Bronchial epithelial cell (primary cell): ENCODE measurements around the genes NOCT and ELF2.

- RRBS, 2 experiments: no CpG with 5 or more reads among the region's 1 CpG
Observed at GRCh38 chr4:133934440-133934792, 267.2 kb downstream of the PABPC4L start.

DNA sequence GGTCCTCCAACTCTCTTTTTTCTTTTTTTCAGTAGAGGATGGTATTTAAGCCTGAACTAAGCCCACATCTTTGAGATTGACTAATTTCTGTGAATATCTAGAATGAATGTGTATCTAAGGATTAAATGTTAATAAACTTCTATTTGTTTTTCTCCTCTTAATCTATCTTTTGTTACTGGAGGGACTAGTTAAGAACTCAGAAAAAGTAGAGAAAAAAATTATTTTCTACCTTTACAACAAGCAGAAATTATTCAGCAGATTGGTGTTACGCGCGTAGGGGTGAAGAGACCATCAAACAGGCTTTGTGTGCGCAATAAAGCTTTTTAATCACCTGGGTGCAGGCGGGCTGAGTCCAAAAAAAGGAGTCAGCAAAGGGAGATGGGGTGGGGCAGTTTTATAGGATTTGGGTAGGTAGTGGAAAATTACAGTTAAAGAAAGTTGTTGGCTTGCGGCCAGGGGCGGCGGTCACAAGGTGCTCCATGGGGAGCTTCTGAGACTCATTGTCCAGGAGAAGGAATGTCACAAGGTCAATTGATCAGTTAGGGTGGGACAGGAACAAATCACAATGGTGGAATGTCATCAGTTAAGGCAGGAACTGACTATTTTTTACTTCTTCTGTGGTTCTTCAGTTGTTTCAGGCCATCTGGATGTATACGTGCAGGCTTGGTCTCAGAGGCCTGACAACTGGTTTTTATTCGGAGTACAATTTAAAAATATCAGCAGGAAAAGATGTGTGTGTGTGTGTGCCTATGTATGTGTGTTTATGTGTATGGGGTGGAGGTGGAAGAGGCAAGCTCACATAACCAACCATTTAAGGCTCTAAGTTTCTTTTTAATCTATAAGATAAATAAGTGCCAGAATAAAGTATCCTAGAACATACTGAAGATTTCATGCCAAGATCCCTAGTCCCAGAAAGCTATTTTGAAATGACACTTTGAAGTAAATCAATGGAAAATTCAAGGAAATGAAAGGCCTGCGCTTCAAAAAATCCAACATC, 129.2 kb downstream of the SLC7A11 start:
- RRBS, 2 experiments: no CpG with 5 or more reads among the region's 11 CpGs

GRCh38 chr4:138334499-138334872, 92.3 kb upstream of the SLC7A11 start:
- RRBS, 2 experiments: no CpG with 5 or more reads among the region's 6 CpGs

DNA sequence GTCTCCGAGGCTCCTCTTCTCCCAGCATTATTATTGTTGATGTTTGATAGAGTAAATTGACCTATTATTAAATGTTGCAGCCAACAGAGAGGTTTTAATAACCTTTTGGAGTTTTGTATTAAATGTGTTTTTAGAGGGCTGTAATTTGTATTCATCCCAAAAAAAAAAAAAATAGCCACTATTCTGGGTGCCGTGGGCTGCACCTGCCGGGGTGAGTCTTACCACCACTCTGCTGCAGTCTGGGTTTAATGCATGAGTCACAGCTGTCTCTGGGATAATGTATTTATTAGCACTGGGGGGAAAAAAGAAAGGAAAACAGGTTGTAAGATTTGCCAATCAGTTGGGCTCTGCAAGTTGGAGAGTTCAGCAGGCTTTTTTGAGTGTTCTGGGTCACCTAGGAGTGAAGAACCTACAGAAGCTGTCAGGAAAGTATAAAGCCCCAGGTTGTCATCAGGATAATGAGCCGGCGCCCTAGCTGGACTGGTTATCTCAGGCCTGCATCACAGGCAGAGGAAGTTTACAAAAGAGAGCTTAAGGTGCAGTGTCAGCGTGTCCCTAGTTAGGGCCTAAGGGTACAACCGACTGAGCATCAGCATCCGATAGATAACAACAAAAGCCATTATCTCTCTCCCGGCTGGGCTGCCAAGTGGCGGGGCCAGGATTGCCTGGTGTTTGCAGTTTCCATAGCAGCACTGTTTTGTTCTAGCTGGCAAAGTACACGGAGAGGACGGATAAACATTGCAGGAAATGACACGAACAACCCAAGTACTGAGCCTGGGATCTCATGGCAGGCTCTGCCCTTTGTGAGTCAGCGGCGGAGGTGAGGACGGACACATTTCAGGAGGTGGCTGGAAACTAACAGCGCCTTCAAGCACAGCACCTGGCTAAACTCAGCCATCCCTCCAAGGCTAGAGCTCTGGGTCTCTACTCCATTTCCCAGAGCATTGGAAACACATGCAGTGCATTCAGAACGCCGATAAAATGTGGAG, 104.8 kb upstream of the NOCT start:
- RRBS, 2 experiments: no CpG with 5 or more reads among the region's 19 CpGs

DNA sequence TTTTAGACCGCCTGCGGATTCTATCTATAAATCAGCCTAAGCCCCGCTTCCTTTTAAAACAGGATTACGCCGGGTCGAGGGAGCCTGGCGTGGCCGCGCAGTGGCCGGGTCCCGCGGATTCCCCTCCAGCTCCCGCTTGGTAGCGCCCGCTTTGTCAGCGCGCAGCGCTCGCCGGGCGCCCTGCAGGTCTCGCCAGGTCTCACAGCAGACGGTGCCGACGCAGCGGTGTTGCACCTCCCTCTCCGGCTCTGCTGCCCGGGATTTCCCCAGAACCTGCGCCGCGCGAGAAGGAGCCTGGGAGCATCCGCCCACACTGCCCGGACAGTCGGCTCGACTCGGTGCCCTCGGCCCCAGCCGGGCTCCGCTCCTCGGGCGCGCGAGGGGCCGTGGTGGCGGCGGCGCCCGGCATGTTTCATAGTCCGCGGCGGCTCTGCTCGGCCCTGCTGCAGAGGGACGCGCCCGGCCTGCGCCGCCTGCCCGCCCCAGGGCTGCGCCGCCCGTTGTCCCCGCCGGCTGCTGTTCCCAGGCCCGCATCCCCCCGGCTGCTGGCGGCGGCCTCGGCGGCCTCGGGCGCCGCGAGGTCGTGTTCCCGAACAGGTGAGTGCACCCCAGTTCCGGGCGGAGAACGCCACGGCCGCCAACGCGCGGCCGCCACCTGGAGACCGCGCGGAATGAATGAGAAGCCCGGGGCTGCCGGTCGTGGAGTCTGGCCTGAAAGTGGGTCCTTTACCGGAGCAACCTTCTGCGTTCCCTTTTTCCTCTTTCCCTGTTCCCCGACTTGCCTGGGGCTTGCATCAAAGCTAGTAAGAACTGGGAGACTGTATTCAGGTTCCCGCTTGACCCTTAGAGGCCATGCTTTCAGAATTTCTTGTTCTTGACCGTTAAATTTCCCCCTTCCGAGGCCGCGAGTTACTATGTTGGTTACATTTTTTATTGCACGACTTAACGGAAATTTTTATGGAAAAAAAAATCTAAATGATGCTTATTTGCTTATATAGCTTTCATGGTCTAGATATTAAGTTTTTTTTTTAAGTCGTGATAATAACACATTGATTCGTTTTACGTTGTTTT, at the start of gene NOCT:
Gene NOCT (plus strand): TSS at position 207 of the 1,071 bp plus-strand sequence.
- RRBS, 2 experiments: 1% methylated on average over 78 to 82 of the region's 104 CpGs

GRCh38 chr4:139019237-139020113, 3.9 kb downstream of the NOCT start:
- RRBS, 2 experiments: no CpG with 5 or more reads among the region's 8 CpGs

- RRBS, 2 experiments: no CpG with 5 or more reads among the region's 6 CpGs
Observed at GRCh38 chr4:139049305-139049635, 33.7 kb downstream of the NOCT start.

DNA sequence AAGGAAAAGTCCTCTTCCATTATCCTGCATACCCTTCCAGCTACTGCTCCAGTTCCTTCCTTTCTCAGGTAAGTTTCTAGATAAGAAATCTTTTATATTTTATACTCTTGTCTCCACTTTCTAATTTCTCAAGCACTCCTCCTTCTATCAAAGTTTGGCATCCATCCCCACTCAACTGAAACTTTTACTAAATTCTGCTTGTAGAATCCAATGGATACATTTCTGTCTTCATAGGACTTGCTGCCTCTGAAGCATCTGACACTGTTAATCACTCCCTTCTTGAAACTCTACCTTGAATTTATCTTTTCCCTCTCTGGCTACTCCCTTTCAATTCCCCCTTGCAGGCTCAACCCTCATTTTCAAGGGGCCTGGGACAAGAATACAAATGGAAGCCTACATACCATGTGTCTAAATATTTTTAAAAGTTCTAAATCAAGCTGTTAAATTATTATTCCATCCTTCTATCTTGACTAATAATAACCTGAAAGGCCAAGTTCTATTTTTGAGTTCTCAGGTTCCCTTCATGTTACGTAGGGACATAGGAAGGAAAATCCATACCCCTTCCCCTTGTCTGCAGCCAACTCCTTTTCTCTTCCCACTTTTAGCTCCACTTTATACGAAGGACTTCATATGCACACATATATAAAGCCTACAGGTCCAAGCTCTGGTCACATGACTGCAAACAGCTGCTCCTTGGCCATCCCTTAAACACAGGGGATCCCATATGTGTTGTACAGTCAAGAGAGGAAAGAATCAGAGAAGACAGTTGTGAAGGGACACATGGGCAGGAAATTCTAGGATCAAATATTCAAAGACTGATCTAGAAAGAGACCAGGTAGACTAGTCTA, 36.0 kb downstream of the ELF2 start:
- RRBS, 2 experiments: no CpG with 5 or more reads among the region's 2 CpGs

GRCh38 chr4:139167622-139168109, 9.4 kb downstream of the ELF2 start:
- RRBS, 2 experiments: no CpG with 5 or more reads among the region's 6 CpGs

DNA sequence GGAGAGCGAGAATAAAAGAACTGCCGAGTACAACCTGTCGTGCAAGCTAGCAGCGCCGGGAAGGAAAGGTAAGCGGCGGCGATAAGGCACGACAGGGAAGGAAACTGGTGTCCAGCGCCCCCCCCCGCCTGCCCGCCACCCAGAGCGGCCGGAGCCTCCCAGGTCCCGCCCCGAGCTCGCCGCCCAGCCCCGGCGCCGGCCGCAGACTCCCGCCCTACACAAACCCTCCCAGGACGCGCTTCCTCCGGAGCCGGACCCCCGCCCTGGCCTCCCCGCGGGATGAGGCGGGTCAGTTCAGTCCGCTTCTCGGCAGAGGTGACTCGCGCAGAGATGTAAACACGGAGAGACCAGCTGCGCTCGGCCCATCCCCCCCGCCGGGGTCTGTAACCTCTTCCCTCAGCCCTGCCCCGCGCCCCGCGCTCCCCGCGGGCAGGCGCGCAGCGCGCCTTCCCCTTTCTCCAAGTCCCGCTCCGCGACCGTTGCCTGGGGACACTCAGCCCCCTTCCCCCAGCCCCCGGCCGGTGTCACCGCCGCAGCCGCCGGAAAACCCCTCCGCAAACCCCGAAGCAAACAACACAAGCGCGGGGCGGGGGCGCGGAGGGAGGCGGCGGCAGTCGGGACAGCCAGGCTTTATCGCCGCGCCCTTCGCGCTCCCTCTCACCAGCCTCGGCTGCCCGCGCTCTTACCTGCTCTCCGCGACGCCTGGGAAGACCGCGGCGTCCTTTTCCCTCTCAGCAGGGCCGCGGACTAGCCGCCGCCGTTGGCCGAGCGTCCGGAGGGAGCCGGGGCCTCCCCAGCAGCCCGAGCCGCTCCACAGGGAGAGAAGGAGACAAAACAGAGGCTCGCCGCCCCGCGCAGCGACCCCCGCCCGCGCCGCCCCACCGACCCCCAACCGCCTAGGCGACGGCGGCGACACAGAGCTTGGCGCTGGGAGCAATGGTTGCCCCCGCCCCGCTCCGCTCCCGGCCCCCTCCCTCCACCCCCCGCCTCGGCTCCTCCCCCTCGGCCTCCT, at the start of gene ELF2:
Gene ELF2 (minus strand): TSS at position 938 of the 1,012 bp plus-strand sequence.
- RRBS, 2 experiments: 1 to 2% methylated on average over 21 to 25 of the region's 118 CpGs

- RRBS, 2 experiments: no CpG with 5 or more reads among the region's 24 CpGs
Observed at GRCh38 chr4:139454254-139454625, 319 bp downstream of the RAB33B start.

DNA sequence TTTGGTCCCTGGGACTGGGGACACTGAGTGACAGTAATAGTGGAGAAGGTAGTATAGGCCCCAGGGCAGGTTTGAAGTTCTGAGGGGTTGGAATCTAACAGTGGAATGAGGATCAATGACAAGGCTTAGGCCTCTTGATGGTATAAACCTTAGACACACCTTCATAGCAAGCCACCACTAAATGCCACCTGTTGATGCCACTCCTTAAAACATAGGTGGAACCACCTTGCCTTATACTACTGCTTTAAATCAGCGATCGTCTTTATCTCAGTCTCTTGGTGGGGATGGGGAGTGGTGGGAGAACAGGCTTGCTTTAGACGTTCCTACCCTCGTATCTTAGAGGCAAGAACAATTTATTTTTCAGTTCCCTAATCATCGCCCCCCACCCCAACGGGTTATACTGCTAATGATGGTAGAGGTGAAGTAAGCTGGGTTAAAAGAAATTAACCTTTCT, 1.2 kb downstream of the RAB33B start:
- RRBS, 2 experiments: no CpG with 5 or more reads among the region's 6 CpGs

DNA sequence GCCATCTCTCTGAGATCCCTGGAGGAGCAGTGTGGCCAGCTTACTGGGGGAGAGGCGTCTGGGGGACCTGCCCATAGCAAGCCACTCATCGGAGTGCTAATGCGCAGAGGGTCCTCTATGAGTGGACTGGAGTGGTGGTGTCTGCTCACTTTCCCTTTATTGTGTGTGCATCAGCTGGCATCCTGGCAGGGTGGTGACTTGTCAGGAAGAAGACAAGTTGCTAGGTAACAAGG, 42.6 kb upstream of the MGST2 start:
- RRBS, 2 experiments: no CpG with 5 or more reads among the region's 3 CpGs

DNA sequence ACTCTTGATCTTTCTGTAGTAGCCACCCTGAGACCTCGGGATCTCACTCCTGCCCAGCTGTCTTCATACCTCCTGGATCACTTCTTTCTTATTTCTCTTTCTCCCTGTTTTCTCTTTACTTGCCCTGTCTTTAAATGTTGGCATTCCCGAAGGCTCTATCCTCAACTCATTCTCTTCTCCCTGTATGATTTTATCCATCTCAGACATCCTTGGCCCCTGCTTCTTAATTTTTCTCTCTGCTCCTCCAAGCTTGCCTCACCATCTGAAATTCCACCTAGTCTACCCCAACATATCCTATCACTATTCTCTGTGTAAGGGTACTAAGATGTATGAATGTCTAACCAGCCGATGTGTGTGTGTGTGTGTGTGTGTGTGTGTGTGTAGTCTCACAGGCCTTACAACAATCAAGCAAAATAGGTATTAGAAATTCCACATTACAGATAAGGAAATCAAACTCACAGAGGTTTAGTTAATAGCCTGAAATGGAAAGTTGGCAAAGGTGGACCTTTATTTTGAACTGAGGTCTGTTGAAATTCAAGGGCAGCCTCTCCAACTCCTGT, 195.6 kb downstream of the MGST2 start:
- RRBS, 2 experiments: no CpG with 5 or more reads among the region's 3 CpGs

DNA sequence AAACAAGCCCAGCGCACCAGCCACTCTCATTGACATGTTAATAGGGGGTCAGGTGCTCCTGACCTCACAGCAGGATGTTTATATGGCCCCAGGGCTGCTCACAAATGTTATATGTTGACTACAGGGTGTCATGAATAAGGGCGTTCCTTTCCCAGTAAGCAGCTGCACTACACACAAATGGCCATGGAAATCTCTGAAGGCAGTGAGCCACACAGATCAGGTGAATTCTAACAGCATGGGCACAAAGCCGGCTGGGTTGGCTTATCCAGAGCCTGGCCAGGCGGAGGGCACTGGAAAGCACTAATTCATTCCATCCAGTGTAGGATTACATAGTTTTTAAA, 209.9 kb downstream of the MGST2 start:
- RRBS, 2 experiments: no CpG with 5 or more reads among the region's 4 CpGs

- RRBS, 2 experiments: no CpG with 5 or more reads among the region's 5 CpGs
Observed at GRCh38 chr4:140019283-140019925, 134.6 kb downstream of the MAML3 start.

DNA sequence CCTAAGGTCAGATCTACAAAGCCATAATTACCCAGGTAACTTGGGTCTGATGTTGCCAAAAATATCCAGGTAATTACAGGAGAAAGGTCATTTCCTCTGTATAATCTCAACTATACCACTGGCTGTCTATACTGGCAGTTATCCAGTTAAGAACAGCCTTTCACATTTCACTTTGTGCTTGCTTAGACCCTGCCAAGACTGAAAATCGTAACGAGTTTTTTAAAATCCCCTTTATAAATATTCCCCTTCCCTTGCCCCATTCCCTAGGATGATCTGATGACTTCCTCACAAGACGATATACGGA, 105.5 kb downstream of the MAML3 start:
- RRBS, 2 experiments: no CpG with 5 or more reads among the region's 4 CpGs

DNA sequence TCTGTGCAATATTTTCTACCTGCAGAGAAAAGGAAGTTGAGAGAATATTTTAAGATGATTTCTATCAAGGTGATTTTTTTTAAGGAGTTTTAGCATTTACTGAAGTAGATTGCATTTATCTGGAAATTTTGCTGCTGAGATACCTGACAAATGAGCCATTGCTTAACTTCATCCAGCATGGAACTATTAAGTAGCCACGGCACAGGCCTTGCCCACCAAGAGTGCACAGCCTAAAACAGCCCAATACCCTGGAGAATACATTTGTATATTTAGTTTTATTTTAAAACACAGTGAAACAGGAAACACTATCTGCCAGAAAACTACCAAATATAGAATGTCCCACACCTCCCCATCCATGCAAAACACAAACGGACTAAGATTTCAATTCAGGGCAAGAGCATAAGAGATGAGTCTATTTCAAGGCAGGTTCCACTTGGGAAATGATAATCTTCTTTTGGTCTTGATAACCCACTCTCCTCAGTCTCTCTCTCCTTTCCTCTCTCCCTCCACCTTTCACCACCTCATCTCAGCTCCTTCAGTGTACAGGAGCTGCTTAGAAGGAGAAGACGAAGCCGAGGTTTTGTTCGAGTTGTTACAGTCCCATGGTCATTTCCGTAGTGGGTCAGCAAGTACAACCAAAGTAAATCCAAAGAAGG, 57.0 kb downstream of the MAML3 start:
- RRBS, 2 experiments: no CpG with 5 or more reads among the region's 6 CpGs

DNA sequence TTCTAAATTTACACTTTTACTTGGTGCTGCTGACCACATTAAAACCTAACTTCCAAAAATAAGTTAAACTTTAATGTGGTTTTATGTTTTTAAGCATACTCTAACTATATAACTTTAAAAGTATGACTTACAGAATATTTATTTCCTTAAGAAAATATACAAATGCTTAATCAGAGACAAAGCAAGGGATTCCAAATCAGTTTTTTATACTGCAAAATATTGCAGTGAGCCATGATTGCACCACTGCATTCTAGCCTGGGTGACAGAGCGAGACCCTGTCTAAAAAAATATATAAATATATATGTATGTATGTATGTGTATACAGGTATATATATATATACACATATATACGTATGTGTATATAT, 36.7 kb downstream of the MAML3 start:
- RRBS, 2 experiments: no CpG with 5 or more reads among the region's 2 CpGs

GRCh38 chr4:140131702-140132199, 22.2 kb downstream of the MAML3 start:
- RRBS, 2 experiments: no CpG with 5 or more reads among the region's 3 CpGs